Vein endothelial cell (primary cell): ENCODE results near the genes CCR4, UBP1 and ARPP21.

GRCh38 chr3:32820039-32820767 is 2.4 kb downstream of the TRIM71 start:
- CAGE, long polyA plus RNA, result no peak

- CAGE, long polyA plus RNA, result no peak
Observed at GRCh38 chr3:32951313-32951758, at the start of gene CCR4. TSS of gene CCR4 (plus strand) at chr3:32951644.

DNA sequence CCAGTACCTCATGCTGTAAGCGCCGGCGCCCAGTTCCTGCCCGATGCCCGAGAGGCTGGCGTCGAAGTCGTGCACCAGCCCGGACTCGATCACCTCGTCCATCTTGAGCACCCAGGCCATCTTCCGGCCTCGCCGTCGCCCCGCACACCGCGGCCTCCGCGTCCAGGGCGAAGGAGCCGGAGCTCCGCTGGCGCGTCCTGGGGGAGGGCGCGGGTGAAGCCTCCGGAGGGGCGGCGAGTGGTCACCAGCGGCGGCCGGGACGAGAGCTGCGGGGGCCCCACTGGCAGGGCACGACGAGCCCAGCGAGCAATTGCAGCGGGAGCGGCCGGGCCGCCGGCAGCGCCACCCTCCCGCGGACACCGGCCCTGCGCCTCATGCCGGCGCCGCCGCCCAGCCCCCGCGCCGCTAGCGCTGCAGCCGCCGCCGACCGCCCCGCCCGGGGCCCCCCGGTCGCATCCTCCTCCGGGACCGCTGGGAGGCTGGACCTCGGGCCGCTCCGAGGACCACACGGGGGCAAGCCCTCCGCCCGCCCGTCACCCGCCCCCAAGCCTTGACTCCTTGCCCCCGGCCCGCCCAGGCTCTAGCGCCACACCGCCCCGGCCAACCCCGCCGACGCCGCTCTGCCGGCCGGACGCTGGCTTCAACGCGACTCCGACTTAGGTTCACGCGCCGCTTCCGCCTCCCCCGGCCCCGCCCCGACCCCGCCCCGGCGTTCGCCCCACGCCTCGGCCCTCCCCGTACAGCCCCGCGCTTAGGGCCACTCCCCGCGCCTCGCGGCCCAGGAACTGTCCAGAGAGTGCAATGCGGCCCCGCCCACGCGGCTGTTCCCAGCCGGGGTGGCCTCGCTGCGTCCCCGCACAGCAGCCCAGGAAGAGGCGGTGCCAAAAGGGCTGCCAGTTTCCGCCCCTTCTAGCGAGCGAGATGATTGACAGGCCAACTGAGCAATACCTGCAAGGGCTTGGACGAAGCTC is at the start of gene UBP1:
TSS of gene UBP1 (minus strand) at position 677 of the 971 bp plus-strand sequence.
- CAGE, long polyA plus RNA, result no peak

GRCh38 chr3:33440700-33441764 is 827 bp upstream of the UBP1 start:
- CAGE, long polyA plus RNA, result no peak

- CAGE, long polyA plus RNA, result no peak
Observed at GRCh38 chr3:33584589-33585154, 133.4 kb downstream of the CLASP2 start.

DNA sequence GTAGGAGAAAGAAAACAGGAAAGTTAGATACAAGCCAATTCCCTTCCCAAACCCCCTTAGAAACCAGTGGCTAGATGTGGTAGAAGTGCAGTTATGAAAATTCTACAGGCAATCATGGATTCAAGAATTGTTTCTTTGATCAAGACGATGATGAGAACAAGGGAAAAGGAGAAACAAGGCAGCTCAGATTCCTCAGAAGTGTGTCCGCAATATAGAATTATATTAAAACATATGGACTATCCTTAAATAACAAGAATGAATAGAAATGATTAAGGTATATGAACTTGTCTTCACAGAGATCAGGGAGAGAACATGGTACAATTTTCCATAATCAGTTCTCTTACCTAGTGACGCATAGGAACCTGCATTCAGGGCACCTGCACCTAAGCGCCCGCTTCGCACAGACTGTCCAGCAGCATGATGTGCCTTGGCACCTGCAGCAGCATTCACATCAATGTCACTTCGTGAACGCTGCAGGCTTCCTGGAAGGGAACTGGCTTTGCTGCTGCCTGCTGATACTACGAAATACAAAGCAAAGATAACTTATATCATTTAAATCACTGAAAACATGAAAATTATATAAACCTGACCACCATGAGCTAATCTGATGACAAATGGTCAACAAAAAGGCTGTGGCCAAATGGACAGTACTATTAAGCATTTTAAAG is 115.3 kb downstream of the CLASP2 start:
- CAGE, long polyA plus RNA, result no peak

DNA sequence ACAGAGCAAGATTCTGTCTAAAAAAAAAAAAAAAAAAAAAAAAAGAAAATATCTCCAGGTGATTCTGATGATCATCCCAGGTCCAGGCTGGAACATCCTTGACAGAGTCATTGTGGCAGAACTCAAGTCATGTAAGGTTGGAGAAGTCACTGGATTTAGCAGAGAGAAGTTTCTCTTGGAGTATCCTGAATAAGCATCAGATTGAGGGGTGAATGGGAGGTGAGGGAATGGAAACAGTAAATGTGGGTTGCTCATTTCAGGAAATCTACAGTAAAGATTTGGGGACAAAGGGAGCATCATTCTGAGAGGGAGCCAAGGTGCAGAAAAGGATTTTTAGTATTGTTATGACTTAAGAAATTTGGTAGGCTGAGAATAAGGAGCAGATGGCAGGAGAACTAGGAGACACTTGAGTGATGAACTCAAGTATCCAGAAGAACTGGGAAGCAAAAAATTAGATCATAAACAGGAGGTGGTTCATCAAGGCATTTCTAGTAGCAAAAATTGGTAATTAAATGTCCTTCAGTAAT is 18.1 kb downstream of the PDCD6IP start:
- CAGE, long polyA plus RNA, result no peak

- CAGE, long polyA plus RNA, result no peak
Observed at GRCh38 chr3:33866095-33866978, 67.9 kb downstream of the PDCD6IP start.

- CAGE, long polyA plus RNA, result no peak
Observed at GRCh38 chr3:35639132-35640383, at the start of gene ARPP21. TSS of gene ARPP21 (plus strand) at chr3:35639525.

DNA sequence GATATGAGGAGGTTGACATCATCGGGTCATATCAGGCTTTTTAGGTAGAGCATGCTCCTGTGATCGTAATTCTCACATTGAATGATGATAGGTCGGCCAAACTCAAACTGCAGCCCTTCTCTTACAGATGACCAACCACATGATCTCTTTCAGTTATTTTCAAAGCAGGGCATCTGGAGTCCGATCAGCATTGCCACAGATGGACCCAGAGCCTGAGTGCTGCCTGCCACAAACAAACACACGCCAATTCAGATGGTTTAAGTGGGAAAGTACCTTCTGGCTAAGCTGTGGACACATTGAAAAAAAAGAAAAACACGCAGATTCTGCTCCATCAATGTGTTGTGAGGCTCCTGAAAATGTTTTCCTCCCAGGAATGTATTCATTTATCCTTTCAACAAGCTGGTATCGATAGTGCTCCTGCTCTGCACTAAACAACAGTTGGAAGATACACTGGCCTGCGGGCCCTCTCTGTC is 31.1 kb downstream of the ARPP21 start:
- CAGE, long polyA plus RNA, result no peak

DNA sequence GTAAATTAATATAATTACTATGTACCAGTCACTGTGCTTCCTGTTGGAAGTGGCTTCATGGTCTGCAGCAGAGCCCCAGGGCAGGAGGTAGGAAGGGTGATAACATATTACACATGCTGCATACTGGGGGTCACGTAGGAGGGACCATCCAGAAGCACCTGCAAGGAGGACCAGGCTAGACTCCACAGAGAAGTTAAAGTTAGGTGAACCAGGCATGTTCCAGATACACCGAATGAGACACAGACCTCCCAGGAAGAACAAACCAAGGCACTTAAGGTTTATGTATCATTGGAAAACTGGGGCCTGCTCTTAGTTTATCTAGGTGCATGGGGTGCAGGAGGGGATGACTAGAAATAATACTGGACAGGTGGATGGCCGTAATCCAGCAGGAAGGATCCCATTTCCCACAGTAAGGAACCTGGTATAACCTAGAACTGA is 52.7 kb downstream of the STAC start:
- CAGE, long polyA plus RNA, result no peak

- CAGE, long polyA plus RNA, result no peak
Observed at GRCh38 chr3:36957927-36958444, 13.1 kb upstream of the TRANK1 start.

DNA sequence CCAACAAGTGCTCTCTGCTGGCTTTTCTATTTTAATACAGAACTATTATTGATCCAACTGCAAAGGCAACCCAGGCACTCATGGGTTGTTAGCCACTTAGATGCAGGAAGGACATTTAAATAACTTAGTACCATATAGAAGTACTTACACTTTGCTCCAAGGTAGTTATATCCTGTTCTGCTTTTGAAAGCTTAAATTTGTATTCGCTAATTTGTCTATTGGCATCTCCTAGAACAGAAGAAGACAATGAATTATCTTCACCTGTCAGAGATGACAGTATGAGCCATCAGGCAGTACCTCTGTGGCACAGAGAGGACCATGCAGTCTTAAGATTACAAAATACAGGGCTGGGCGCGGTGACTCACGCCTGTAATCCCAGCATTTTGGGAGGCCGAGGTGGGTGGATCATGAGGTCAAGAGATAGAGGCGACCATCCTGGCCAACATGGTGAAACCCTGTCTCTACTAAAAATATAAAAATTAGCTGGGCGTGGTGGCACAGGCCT is 61.7 kb downstream of the MLH1 start:
- CAGE, long polyA plus RNA, result no peak

DNA sequence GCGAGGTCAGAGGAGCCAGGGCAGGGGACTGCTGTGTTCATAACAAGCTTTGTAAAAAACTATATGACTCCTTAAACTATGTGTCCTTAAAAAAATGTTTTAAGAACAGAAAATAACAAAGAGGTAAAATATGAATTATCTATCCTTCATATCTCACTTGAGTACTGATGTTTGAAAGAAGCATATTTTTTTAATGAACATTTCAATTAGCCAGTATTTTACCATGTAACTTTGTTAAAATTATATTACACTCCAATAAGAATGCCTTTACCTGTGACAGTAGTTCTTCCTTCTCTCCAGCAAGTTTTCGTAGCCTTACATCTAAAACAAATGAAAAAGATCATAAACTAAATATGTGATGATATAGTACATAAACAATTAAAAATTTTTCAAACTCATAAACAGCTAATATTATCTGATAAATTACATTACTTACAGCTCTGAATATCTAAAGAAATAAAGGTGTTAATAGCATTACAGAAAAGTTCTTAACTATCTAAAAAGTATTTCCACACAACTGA is 70.2 kb downstream of the MLH1 start:
- CAGE, long polyA plus RNA, result no peak

DNA sequence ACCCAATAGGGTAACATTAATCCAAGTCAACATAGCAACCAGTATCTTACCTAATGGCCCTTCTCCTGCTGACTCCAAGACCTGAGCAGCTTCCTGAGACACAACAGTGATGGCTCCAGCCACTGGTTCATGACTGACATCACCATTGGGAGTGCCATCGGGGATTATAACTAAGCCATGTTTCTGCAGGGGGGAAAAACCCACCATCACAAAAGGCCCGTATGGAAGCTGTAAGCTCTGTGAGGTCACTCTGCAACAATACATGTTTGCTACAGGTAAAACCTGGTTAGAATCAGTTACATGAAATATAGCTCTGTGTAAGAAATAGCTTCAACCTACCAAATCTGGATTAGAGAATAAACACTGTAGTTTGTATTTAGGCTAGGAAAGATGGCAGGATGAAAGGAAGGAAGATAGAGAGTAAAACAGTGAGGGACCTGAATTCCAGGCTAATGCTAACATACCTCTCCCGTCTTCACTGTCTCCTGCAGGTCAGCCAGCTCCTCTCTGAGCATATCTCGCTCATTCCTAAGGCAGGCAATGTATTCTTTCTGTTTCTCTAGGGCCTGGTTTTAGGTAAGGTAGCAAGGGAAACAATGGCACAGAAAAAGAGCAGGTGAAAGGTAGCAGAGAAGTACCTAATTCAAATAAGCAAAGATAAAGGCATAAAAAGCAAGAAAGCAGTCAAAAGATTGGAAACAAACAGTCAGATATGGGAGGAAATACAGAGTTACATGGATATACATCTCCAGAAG is 72.6 kb downstream of the MLH1 start:
- CAGE, long polyA plus RNA, result no peak

DNA sequence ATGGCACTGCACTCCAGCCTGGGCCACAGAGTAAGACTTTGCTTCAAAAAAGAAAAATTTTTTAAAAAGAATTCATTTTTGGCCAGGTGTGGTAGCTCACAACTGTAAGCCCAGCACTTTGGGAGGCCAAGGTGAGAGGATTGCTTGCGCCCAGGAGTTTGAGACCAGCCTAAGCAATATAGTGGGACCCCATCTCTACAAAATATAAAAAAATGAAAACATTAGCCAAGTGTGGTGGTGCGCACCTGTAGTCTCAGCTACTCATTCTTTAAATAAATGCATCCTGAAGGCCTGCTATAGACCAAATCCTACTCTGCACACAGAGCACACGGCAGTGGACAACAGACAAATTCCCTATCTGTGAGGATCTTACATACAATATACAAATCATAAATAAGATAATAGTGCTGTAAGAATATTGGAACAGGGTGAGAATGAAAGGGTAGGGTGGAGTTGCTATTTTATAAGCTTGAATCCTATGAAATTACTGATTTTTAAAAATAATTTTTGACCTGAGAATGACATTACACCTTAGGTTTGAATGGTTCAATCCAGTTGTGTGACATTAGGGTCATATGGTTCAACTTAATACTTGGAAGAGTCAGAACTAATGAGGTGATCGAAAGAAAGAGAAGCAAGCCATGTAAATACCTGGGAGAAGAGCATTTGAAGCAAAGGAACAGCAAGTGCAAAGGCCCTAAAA is 6.7 kb upstream of the LRRFIP2 start:
- CAGE, long polyA plus RNA, result no peak

GRCh38 chr3:37341441-37341944 is 98.4 kb downstream of the GOLGA4 start:
- CAGE, long polyA plus RNA, result no peak

GRCh38 chr3:37466674-37467227 is 14.8 kb downstream of the ITGA9 start:
- CAGE, long polyA plus RNA, result no peak

DNA sequence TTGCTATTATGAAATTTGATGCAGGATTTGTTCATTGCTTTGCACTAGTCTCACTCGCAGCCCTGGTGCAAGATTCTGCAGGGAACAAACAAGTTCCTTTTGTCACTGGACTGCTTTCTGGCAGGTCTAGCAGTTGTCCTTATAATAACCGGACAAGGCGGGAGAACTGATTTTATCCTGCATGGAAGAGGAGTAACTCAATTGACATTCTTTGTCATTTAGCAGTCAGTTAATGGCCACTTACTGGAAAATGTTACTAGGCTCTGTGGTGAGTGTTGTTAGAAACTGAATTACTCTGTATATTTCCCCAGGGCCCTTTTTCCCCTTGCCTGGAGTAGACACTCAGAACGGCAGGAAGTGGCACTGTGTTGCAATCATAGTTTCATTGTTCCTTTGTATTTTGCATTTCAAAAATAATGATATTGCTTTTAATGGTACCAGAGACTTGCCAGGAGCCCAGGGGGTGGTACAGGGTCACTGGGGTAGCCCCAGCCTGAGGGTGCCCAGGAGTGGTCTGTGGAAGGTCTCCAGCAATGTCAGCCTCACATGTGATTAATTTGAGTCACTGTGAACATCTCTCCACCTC is 41.1 kb downstream of the ITGA9 start:
- CAGE, long polyA plus RNA, result no peak

DNA sequence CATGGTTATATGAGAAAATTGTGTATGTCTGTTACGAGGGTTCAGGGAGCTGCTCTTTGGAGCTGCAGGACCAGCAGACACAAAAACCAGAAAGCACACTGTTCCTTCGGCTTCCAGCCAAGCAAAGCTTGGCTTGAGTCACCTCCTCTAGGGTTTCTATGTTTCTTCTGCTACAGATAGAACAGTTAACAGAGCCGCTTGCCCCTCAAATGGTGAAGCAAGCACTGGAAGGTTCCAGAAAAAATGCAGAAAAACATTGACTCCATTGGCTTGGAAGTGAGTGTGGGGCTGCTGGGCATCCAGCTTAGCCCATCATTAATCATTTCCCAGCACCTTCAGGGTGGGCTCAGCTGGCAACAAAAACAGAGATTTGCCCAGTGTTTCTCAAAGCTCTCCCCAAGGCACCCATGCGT is 49.1 kb upstream of the CTDSPL start:
- CAGE, long polyA plus RNA, result no peak